Uterus (tissue), 7 donors: ENCODE data around the genes SSTR1, TOGARAM1, RPL10L and KLHDC1.

- PRO-cap, 4 experiments = no peak in any of the 4 experiments
- RAMPAGE, long total RNA, 2 experiments = no peak in any of the 2 experiments
- RRBS = 7% methylated on average over 4 of the region's 37 CpGs
Measured at GRCh38 chr14:36523024-36523967, 3.3 kb upstream of the NKX2-1 start.

DNA sequence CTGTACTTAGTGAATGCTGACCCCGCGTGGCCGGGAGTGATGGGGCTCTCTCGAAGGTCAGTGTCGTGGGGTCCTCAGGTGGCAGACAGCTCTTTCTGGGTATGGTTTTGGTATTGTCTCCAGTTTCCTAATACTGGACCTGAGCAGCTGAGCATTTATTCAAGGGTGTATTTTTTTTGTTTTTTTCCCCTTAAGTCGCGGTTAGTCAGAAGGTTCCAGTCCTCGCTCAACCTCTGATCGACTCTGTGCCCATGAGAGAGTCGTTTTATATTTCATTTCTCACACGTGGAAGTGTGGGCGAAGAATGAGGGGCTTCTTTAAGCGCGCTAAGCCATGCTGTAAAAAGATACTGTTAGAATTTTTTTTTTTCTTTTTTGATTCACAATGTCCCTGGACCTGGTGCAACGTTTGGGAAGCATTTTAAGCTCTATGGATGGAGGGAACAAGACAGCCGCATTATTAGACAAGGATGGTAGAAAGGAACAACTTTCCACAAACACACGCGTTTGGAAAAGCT is 544 bp downstream of the MIPOL1 start:
- PRO-cap, 4 experiments = no peak in any of the 4 experiments
- RAMPAGE, long total RNA, 2 experiments = no peak in any of the 2 experiments
- RRBS = no CpG with 5 or more reads among the region's 18 CpGs

- PRO-cap, 4 experiments = no peak in any of the 4 experiments
- RAMPAGE, long total RNA, 2 experiments = no peak in any of the 2 experiments
- RRBS = no CpG with 5 or more reads among the region's 3 CpGs
Measured at GRCh38 chr14:37247711-37248428, 50.1 kb downstream of the MIPOL1 start.

DNA sequence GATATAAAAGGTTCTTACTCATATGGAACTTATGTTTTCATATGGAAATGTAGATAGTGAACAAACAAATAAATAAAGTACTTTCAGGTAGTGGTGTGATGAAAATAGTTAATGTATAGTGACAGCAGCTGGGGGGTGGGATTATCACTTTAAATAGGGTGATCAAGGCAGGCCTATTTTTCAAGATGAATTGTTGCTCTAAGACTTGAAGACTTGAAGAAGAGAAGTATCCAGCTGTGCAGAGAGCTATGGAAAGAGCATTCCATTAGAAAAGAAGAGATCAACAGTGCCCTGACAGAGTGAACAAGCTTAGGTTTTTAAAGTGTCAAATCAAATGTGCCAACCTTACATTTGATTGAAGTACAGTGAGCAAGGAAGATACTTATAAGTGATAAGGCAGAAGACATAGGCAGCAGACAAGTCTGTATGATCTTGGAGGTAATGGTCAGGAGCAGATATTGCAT is 117.3 kb downstream of the MIPOL1 start:
- PRO-cap, 4 experiments = no peak in any of the 4 experiments
- RAMPAGE, long total RNA, 2 experiments = no peak in any of the 2 experiments

DNA sequence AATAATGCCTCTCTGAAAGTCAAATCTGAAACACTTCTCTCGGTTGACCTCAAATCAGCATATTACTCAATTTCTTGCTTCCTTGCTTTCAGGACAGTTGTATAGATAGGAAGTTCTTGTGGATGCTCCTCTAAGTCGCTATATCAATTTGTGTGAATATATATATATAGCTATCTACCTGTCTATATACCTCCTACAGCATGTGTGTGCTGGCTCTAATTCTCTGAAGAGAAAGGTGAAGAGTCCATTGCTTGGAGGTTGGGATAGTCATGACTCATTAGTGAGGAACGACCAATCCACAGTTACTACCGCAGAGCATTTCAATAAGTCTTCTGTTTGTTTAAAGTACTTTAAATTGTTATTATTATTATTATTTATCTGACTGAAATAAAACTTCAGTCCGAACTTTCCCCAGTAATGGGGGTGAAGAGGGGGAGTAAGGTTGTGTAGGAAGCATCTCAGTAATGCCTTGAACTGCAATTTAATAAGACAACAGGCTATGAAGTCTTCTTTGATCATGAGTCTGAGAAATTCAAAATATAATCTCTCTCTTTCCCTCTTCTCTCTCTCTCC is 12.3 kb downstream of the FOXA1 start:
- PRO-cap, 4 experiments = no peak in any of the 4 experiments
- RAMPAGE, long total RNA, 2 experiments = no peak in any of the 2 experiments
- RRBS = no CpG with 5 or more reads among the region's 5 CpGs

DNA sequence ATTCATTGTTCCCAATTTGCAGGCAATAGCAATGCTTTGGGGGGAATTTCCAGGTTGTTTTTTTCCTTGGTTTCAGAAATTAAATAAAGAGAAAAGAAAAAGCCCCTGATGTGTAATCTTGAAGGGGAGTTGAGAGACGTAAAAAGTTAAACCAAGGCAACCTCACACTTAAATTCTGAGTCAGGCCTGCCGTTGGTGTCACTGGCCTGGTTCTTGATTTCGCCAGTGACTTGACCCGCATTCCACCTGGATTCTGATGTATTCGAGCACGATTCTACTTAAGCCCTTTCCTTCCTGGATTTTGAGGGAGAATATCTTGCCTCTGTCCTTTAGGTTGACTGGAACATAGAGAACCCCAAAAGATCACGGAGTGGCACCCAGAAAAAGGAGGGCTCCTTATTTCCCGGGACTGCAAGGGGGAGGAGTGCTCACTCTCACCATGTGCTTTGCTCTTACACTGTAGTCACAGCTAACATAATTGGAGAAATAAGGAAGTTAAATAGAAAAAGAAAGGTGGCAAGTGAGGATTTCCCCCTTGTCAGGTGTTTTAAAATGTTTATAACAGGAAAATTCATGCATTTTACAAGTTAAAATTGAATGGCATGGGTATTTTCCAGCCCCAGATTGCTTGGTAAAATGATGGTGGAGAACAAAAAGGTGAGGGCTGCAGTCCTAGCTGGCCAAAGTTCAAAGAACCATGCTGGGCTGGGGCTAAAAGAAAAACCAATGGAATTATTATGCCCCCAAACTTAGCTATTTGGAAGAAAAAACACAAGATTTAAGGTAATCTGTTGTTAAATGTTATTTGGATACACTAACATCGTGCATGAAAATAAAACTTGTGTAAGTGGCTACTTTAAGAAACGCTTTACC is 9.0 kb downstream of the FOXA1 start:
- PRO-cap, 4 experiments = no peak in any of the 4 experiments
- RAMPAGE, long total RNA, 2 experiments = no peak in any of the 2 experiments
- RRBS = no CpG with 5 or more reads among the region's 10 CpGs

- PRO-cap, 4 experiments = no peak in any of the 4 experiments
- RAMPAGE, long total RNA, 2 experiments = no peak in any of the 2 experiments
- RRBS = no CpG with 5 or more reads among the region's 7 CpGs
Measured at GRCh38 chr14:37596448-37596826, 1.0 kb downstream of the TTC6 start.

- PRO-cap, 4 experiments = no peak in any of the 4 experiments
- RAMPAGE, long total RNA, 2 experiments = no peak in any of the 2 experiments
- RRBS = 26% methylated on average over 2 of the region's 11 CpGs
Measured at GRCh38 chr14:38125292-38126253, 82.1 kb upstream of the SSTR1 start.

GRCh38 chr14:38207683-38208395 is at the start of gene SSTR1:
TSS of gene SSTR1 (plus strand) at chr14:38207904.
- PRO-cap, 4 experiments = no peak in any of the 4 experiments
- RAMPAGE, long total RNA, 2 experiments = no peak in any of the 2 experiments
- RRBS = no CpG with 5 or more reads among the region's 34 CpGs

- PRO-cap, 4 experiments = no peak in any of the 4 experiments
- RAMPAGE, long total RNA, 2 experiments = no peak in any of the 2 experiments
- RRBS = no CpG with 5 or more reads among the region's 4 CpGs
Measured at GRCh38 chr14:38868407-38868759, 234.7 kb downstream of the SEC23A start.

DNA sequence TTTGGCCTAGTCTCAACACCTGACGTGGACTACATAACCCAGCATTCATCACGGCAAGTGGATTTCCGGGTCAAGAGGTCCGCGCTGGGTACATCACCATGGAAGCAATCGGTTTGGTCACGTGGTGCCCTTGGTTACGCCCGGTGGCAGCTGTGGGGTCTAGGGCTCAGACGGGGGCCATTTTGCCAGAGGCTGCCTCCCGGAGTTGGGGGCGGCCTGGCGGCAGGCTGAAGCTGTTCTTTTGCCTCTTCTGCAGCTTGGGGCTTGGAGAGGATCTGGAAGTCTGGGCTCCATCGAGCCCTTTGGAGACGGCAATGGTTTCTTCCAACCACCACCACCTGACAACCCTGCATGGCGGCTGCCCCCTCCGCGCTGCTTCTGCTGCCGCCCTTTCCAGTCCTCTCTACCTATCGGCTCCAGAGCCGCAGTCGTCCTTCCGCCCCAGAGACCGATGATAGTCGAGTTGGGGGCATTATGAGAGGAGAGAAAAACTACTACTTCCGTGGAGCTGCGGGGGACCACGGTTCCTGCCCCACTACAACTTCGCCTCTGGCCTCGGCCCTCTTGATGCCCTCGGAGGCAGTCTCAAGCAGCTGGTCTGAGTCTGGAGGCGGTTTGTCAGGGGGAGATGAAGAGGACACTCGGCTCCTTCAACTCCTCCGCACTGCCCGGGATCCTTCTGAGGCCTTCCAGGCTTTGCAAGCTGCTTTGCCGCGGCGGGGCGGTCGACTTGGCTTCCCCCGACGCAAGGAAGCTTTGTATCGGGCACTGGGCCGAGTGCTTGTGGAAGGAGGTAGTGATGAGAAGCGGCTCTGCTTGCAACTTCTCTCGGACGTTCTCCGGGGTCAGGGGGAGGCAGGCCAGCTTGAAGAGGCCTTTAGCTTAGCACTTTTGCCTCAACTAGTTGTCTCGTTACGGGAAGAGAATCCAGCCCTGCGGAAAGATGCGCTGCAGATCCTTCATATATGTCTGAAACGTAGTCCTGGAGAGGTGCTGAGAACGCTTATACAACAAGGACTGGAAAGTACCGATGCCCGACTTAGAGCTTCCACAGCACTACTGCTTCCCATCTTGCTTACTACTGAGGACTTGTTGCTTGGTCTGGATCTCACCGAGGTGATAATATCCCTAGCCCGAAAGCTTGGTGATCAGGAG is at the start of gene TOGARAM1:
Gene TOGARAM1, plus strand, starts transcription at position 120 of the 1,155 bp plus-strand sequence.
- PRO-cap, 4 experiments = peak in 4 of 4 experiments; most common plus-strand start position 188 of the sequence (in 3); most common minus-strand start position 681 of the sequence (in 2)
- RAMPAGE, long total RNA, 2 experiments = start-site peak on the plus strand in 1 of 2 experiments, centred at position 150 of the sequence, 89 reads per replicate
- RRBS = 2% methylated on average over 9 of the region's 58 CpGs

- PRO-cap, 4 experiments = no peak in any of the 4 experiments
- RAMPAGE, long total RNA, 2 experiments = no peak in any of the 2 experiments
- RRBS = no CpG with 5 or more reads among the region's 2 CpGs
Measured at GRCh38 chr14:44980709-44981367, 18.8 kb downstream of the TOGARAM1 start.

DNA sequence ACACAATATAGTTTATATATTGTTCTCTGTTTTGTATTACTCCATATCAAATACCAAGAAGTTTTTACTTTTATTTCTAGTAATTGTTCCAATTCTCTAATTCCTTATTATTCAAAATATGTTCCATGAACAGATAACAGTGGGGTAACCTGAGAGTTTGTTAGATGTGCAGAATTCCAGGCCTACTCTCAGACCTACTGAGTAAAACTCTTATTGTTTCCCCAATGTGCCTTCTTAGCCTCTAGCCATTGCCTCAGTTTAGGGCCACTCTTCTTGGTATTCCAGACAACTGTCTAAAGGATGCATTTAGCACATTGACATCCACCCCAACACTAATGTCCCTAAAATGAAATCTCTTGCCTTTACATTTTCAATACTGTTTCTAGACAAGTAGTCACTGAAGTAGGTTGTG is 650.3 kb upstream of the MIS18BP1 start:
- PRO-cap, 4 experiments = no peak in any of the 4 experiments
- RAMPAGE, long total RNA, 2 experiments = no peak in any of the 2 experiments

GRCh38 chr14:46651562-46652054 is at the start of gene RPL10L:
TSS of gene RPL10L (minus strand) at chr14:46651781.
- PRO-cap, 4 experiments = no peak in any of the 4 experiments
- RAMPAGE, long total RNA, 2 experiments = no peak in any of the 2 experiments
- RRBS = no CpG with 5 or more reads among the region's 34 CpGs

- PRO-cap, 4 experiments = no peak in any of the 4 experiments
- RAMPAGE, long total RNA, 2 experiments = no peak in any of the 2 experiments
- RRBS = 2% methylated on average over 17 of the region's 78 CpGs
Measured at GRCh38 chr14:47673834-47674849, 1.3 kb downstream of the MDGA2 start.

- PRO-cap, 4 experiments = no peak in any of the 4 experiments
- RAMPAGE, long total RNA, 2 experiments = no peak in any of the 2 experiments
- RRBS = no CpG with 5 or more reads among the region's 13 CpGs
Measured at GRCh38 chr14:47794583-47795466, 119.4 kb upstream of the MDGA2 start.

- PRO-cap, 4 experiments = peak in 4 of 4 experiments; most common plus-strand start chr14:49586580 (in 3)
- RAMPAGE, long total RNA, 2 experiments = start-site peak on the plus strand in 2 of 2 experiments, at chr14:49586578-49586636 at its widest, 11,204 to 313,181 reads per replicate
- RRBS = no CpG with 5 or more reads among the region's 30 CpGs
Measured at GRCh38 chr14:49586482-49586985, 354 bp upstream of the RPS29 start.

GRCh38 chr14:49597227-49597457 is 1.6 kb upstream of the LRR1 start:
- PRO-cap, 4 experiments = no peak in any of the 4 experiments
- RAMPAGE, long total RNA, 2 experiments = no peak in any of the 2 experiments
- RRBS = no CpG with 5 or more reads among the region's 7 CpGs

GRCh38 chr14:49692483-49693845 is at the start of gene KLHDC1:
TSS of gene KLHDC1 (plus strand) at chr14:49693120.
- PRO-cap, 4 experiments = peak in 4 of 4 experiments; most common plus-strand start chr14:49693120 (in 4); most common minus-strand start chr14:49693491 (in 4)
- RAMPAGE, long total RNA, 2 experiments = start-site peak on the plus strand in 1 of 2 experiments, at chr14:49693095-49693221 at its widest, 88 reads per replicate
- RRBS = 2% methylated on average over 18 of the region's 95 CpGs

DNA sequence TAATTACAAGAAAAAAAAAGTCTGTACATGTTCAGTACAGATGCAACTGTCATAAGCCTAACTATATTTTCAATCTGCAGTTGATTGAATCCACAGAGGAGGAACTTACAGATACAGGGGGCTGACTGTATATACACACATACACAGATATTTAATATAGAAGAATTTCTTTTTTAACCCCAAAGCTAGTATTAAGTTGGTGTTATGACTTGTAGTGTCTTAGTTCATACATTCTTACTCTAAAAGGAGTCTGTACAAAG is 23.3 kb upstream of the KLHDC2 start:
- PRO-cap, 4 experiments = no peak in any of the 4 experiments
- RAMPAGE, long total RNA, 2 experiments = no peak in any of the 2 experiments